Upper lobe of left lung (tissue), 5 donors: ENCODE measurements around a stretch of chr6.

- PRO-cap, 2 experiments, result no peak in any of the 2 experiments
- RAMPAGE, long total RNA, 4 experiments, result no peak in any of the 4 experiments
Measured at GRCh38 chr6:3825146-3825562, 24.0 kb upstream of the FAM50B start.

- PRO-cap, 2 experiments, result no peak in any of the 2 experiments
- RAMPAGE, long total RNA, 4 experiments, result no peak in any of the 4 experiments
Measured at GRCh38 chr6:3834938-3836003, 13.9 kb upstream of the FAM50B start.

GRCh38 chr6:3893025-3893353 is 43.8 kb downstream of the FAM50B start:
- PRO-cap, 2 experiments, result no peak in any of the 2 experiments
- RAMPAGE, long total RNA, 4 experiments, result no peak in any of the 4 experiments

- PRO-cap, 2 experiments, result no peak in any of the 2 experiments
- RAMPAGE, long total RNA, 4 experiments, result no peak in any of the 4 experiments
Measured at GRCh38 chr6:4133745-4134568, 1.4 kb downstream of the ECI2 start.

DNA sequence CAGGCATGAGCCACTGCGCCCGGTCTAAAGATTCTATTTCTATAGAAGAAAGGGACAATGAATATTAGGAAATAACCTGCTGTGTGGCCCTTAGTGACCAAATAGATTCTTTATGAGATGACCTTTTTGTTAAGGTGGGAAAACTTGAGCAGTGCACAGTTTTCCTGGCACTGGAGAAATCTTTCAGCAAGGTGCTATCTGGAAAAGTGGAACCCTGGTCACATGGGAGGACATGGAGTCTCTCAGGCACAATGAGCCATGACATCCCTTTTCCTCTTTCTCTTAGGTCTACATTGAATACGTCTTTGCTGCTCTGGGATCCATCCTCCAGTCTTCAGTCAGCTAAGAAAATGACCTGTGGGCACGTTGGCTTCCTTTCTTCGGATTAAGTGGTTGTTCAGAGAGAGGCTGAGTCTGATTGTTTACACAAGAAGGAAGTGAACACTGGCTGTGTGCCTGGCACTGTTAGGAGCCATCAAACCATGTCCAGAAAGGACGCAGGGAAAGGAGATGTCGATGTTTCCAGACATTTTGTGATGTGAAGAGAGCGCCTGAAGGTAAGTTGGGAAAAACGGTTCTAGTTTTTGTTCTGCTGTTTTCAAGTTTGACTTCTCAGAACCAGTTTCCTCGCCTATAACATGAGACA is 310.0 kb upstream of the CDYL start:
- PRO-cap, 2 experiments, result no peak in any of the 2 experiments
- RAMPAGE, long total RNA, 4 experiments, result no peak in any of the 4 experiments

DNA sequence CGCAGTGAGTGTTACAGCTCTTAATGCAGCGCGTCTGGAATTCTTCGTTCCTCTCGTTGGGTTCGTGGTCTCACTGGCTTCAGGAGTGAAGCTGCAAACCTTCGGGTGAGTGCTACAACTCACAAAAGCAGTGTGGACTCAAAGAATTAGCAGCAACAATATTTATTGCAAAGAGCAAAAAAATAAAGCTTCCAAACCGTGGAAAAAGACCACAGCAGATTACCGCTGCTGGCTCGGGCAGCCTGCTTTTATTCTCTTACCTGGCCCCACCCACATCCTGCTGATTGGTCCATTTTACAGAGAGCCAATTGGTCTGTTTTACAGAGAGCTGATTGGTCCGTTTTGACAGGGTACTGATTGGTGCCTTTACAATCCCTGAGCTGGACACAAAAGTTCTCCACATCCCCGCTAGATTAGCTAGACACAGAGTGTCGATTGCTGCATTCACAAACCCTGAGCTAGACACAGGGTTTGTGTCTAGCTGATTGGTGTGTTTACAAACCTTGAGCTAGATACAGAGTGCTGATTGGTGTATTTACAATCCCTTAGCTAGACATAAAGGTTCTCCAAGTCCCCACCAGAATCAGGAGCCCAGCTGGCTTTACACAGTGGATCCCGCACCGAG is 51.4 kb upstream of the CDYL start:
- PRO-cap, 2 experiments, result no peak in any of the 2 experiments
- RAMPAGE, long total RNA, 4 experiments, result no peak in any of the 4 experiments

- PRO-cap, 2 experiments, result peak in 2 of 2 experiments; most common plus-strand start chr6:4775895 (in 1); most common minus-strand start chr6:4775531 (in 1)
- RAMPAGE, long total RNA, 4 experiments, result no peak in any of the 4 experiments
Measured at GRCh38 chr6:4775310-4775963, 767 bp upstream of the CDYL start.

DNA sequence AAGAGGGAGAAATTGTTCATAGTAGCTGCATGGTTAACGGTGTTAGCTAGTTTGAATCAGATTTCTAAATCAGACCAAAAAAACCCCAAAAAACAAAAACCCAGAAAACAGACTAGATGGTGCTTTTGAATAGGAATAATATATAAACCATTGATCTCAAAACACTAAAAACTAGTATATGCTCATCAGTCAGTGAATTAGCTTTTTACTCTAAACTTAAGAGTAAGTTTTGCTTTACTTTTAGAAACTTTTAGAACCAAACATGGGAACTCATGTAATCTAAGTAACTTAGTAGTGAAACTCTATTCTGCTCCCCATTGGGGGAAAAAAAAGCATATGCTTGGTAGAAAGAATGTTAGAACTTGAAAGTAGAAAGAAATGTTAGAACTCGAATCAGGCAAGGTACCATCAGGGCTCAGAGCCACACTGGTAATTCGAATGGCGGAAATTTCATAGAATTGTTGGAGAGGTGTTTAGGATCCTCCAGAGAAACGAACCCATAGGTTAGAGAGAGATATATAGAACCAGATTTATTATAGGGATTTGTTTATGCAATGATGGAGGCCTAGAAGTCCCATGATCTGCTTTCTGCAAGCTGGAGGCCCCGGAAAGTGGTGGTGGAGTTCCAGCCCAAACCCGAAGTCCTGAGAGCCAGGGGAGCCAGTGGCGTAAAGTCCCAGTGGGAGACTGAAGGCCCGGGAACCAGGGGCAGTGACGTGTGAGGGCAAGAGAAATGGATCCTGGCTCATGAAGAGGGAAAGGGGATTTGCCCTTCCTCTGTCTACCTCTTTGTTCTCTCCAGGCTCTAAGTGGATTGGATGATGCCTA is 29.0 kb downstream of the CDYL start:
- PRO-cap, 2 experiments, result no peak in any of the 2 experiments
- RAMPAGE, long total RNA, 4 experiments, result start-site peak on the plus strand in 1 of 4 experiments, centred at position 329 of the sequence, 6 reads per replicate

DNA sequence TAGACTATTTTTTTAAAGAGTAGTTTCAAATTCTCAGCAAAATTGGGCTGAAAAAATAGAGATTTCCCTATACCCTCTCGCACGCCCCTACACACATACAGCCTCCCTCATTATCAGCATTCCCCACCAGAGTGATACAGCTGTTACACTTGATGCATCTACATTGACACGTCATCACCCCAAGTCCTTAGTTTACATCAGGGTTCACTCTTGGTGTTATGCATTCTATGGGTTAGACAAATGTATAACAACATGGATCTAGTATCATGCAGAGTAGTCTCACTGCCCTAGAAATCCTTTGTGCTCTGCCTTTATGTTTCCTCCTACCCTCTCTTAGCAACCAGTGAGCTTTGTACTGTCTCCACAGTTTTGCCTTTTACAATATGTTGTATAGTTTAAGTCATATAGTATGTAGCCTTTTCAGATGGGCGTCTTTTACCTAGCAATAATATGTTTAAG is 103.7 kb downstream of the CDYL start:
- PRO-cap, 2 experiments, result no peak in any of the 2 experiments
- RAMPAGE, long total RNA, 4 experiments, result no peak in any of the 4 experiments

GRCh38 chr6:4951925-4952546 is 51.8 kb downstream of the RPP40 start:
- PRO-cap, 2 experiments, result no peak in any of the 2 experiments
- RAMPAGE, long total RNA, 4 experiments, result start-site peak on the plus strand in 1 of 4 experiments, at chr6:4951897-4952780 at its widest, 7 reads per replicate

- PRO-cap, 2 experiments, result no peak in any of the 2 experiments
- RAMPAGE, long total RNA, 4 experiments, result no peak in any of the 4 experiments
Measured at GRCh38 chr6:5025512-5026190, 21.8 kb upstream of the RPP40 start.

GRCh38 chr6:5315637-5316428 is 54.5 kb downstream of the FARS2 start:
- PRO-cap, 2 experiments, result no peak in any of the 2 experiments
- RAMPAGE, long total RNA, 4 experiments, result no peak in any of the 4 experiments

DNA sequence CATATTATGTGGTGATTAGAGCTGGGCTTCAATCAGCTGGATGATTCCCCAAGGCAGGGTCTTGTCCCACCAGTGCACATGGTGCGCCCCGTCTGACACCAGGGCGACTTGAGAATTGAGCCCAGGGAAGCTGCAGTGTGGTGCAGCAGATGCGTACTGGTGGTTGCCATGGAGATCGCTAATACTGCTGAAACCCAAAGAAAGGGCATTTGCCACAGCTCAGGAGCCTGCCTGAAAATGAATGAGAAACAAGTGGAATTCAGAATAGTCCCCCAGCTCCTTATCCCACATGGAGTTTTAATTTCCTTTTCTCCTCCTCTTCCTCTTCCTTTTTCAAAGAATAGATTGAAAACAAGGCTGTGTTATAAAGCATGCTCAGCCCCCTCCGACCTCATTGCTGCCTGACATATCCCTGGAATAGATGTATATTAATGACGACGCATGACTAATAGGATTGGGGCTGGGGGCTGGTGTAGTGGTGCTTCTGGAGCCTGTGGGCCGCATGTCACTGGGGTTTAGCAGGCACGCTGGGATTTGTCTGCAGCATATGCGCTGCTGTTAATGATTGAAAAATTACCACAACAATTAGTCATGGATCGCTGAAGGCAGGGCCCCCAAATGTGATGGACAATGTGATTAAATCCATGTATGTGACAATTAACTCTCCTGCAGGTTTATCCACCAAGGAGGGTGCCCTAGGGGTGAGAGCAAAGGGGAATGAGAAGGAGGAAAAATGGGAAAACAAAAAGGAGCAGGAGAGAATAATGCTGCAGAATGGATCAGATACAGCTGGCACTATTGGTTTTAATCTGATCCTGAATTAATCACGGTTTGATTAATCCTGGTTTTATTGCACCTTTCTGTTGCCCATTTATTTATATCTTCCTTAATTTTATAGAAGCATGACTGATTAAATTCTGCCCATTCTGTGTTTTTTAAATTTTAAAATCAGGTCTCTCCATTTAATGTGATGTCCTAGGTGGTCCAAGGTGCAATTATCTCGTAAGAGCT is 210.7 kb downstream of the FARS2 start:
- PRO-cap, 2 experiments, result no peak in any of the 2 experiments
- RAMPAGE, long total RNA, 4 experiments, result no peak in any of the 4 experiments

GRCh38 chr6:5616665-5617201 is 355.4 kb downstream of the FARS2 start:
- PRO-cap, 2 experiments, result no peak in any of the 2 experiments
- RAMPAGE, long total RNA, 4 experiments, result start-site peak on the plus strand in 1 of 4 experiments, at chr6:5616722-5616844 at its widest, 9 reads per replicate

DNA sequence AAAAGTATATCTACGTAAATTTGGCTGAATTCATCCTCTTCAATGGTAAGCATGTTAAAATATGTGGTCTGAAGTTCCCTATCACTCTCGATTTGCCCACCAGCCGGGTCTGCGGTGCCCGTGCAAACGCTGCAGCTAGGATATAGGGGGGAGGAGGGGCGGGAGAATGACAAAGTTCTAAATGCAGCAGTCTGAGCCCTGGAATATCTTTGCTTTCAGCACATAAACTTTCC is 756 bp downstream of the NRN1 start:
- PRO-cap, 2 experiments, result no peak in any of the 2 experiments
- RAMPAGE, long total RNA, 4 experiments, result no peak in any of the 4 experiments

DNA sequence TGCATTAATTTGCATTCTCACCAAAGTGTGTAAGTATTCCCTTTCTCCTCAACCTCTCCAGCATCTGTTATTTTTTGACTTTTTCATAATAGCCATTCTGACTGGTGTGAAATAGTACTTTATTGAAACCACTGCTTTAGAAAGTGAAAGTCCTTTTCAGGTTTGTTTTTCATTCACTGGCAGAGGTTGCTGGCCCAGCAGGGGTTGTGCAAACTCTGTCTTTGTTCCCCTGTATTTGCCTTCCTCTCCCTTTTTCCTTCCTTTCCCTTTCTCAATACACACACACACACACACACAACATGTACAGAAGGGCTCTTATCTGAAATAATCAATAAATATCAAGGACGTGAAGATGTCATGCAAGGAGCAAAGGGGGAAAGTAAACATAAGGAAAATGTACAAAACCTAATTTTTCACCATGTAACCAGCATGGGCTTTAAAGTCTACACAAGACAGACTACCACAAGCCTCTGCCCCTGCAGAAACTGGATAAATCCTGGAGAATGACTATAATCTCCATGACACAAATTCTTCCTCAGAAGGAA is 99.8 kb downstream of the LY86 start:
- PRO-cap, 2 experiments, result no peak in any of the 2 experiments
- RAMPAGE, long total RNA, 4 experiments, result no peak in any of the 4 experiments

GRCh38 chr6:6724182-6725175 is 136.0 kb downstream of the LY86 start:
- PRO-cap, 2 experiments, result peak in 2 of 2 experiments; most common plus-strand start chr6:6724422 (in 1); most common minus-strand start chr6:6724338 (in 1)
- RAMPAGE, long total RNA, 4 experiments, result no peak in any of the 4 experiments

DNA sequence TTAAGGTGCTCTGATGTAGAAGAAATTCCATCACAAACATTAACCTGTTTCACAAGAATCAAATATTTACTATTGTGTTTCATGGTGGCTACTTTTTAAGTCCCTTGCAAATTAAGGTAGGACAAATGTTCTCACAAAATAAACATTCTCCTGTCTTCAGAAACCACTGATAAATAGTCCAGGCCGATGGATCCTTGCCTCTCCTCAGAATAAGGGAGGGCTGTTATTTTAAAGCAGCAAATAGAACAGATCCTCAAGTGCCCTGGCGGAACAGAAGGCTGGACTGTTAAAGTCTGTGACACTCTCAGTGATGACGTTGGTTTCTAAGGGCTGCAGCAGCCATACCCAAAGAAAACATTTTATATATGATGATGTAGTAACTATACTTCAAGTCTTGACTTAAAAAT is 160.4 kb downstream of the LY86 start:
- PRO-cap, 2 experiments, result no peak in any of the 2 experiments
- RAMPAGE, long total RNA, 4 experiments, result no peak in any of the 4 experiments

DNA sequence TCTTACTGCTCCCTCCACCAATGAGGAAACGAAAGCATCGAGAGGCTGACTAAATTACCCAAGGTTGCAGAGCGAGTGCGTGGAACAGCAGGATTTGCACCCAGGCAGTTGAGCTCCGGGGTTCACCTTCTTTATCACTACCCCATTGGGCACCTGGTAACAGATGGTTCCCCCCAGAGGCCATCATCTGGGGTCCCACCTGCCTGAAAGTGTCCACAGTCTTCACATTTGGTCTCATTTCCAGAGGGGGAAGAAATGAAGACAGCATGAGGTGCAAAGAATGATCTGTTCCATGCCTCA is 208.4 kb downstream of the LY86 start:
- PRO-cap, 2 experiments, result no peak in any of the 2 experiments
- RAMPAGE, long total RNA, 4 experiments, result no peak in any of the 4 experiments

DNA sequence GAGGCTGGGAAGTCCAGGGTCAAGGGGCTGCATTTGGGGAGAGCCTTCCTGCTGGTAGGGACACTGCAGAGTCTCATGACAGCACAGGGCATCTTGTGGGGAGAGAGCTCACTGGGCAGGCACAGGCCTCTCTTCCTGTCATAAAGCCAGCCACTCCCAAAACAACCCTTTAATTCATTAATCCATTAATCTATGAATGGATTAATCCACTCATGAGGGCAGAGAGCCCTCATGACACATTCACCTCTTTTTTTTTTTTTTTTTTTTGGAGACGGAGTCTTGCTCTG is 210.5 kb downstream of the LY86 start:
- PRO-cap, 2 experiments, result no peak in any of the 2 experiments
- RAMPAGE, long total RNA, 4 experiments, result no peak in any of the 4 experiments